ENCODE measurements around the gene UNC93A.

GRCh38 chr6:163965841-163966576, 551.5 kb downstream of the QKI start:
- RRBS, result no CpG with 5 or more reads among the region's 10 CpGs

DNA sequence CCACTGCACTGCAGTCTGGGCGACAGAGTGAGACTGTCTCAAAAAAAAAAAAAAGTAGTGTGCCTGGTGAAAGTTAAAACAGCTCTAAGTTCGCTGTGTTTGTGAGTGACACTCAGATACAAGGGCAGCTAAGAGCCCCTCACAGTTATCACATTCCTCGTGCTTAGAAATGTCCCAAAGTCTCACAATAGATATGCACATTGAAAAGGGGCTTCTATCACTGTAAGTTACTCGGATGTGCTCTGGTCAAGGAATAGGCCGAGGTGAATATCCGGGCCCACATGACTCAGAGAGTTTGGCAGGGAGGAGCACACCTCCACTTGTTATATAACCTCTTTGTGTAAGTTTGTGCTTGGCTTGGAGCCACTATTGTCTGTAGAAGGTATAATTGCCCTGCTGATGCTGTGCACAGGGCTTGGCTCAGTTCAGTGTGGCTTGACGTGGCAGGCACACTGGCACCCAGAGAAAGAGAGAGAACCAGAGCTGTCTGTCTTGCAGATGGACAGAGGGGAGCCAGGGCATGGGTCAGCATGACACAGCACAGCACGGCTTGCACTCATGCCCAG, 482.7 kb downstream of the C6orf118 start:
- RRBS, result no CpG with 5 or more reads among the region's 8 CpGs

- RRBS, result no CpG with 5 or more reads among the region's 2 CpGs
Measured at GRCh38 chr6:165291578-165292041, 17.8 kb downstream of the C6orf118 start.

GRCh38 chr6:165752860-165753125, 89.8 kb upstream of the PDE10A start:
- RRBS, result no CpG with 5 or more reads among the region's 7 CpGs

DNA sequence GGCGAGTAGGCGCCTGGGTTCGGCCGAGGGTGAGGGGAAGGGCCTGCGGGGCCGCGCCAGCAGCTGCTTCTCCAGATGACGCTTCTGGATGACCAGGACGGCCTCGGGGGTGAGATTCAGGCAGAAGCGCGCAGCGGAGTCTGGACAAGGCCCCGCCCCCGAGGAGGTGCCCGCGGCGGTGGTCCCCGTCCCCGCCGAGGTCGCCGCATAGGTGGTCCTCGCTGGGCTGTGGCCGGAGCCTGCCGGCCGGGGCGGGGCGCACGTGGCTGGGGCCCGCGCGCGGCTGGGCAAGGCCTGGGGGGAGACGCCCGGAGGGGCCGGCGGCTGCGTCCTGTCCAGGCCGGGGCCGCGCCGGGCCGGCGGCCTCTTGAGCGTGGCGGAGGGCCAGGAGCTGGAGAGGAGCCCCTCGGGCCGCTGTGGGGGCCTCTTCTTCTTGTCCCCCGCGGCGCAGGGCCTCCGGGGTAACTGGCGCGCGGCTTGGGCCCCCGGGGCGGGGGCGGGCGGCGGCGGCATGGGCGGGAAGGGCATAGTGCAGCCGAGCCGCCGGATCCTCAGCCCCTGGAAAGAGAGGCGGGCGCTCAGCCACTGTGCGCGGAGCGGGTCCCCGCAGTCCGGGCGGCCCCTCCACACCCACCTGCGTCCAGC, 455 bp downstream of the PRR18 start:
- RRBS, result 3% methylated on average over 29 of the region's 75 CpGs

DNA sequence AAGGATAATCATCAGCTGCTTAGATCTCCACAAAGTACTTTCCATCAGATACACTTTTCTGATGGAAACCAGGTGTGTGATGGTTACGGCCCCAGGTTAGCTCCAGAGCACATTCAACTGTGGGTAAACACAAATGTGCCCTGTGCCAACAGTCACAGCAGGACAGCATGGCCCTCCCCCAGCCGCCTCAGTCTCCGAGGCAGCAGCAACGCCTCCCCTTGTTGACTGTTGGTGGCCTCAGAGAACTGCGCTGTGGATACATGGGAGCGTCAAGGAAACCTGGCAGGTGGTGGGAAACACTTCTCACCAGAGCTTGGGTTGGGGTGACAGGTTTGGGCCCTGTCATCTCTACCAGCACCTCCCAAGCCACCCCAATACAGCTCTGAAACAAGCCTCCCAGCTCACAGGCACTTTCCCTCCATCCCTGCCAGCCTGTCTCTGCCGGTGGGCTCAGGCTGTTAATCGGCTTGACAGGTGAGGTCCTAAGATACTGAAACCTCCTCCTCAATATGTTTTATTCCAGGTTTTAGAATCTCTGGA, 1.1 kb upstream of the PRR18 start:
- RRBS, result no CpG with 5 or more reads among the region's 8 CpGs

GRCh38 chr6:166381476-166382535, 934 bp downstream of the MPC1 start:
- RRBS, result 4% methylated on average over 9 of the region's 56 CpGs

DNA sequence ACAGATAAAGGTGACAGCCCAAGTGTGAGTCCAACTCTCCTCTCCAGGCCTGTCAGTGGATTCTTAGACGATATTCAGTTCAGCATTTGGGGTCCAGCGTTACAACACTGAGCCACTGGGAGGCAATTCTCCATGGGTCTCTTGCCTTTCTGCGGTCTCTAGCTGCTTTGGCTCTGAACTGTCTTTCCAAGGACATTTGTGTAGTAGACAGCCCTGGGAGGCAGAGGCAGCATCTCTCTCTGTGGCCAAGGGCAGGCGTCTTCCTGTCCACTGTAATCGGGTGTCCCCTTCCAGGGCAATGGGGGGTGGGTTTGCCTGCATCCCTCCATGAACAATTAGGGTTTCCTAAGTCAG, 24.4 kb upstream of the MPC1 start:
- RRBS, result no CpG with 5 or more reads among the region's 5 CpGs

DNA sequence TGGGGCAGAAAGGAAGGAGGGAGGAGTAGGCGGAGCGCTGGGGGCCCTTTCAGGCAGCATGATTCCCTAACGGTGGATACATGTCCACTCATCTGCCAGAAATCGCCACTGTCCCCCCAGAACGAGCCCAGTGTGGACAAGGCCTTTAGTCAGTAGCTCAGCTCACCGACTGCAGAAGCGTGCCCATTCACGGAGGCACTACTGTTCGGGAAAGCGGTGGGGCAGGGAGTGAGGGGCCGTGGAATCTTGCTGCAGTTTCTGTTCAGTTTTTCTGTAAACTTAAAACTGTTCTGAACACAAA, 87.8 kb upstream of the MPC1 start:
- RRBS, result no CpG with 5 or more reads among the region's 11 CpGs

DNA sequence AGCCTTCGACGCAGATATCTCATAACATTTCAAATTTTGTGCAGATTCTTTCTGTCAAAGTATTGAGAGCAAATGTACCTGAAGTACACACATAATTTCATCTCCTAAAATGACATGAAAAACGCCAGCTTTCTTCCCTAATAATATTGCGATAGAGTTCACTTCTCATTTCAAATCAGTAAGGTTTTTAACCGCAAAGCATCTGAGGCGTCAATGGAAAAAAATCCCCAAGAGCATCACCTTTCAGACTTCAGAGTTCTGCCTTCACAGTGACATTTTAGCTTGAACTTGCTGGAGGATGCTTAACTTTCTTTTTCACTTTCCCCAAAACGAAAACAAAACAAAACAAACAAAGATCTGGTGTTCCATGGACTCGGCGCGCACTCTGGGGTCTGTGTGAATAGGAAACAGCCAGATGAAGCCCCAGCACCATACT, 44.7 kb downstream of the RAMACL start:
- RRBS, result no CpG with 5 or more reads among the region's 10 CpGs

GRCh38 chr6:166612657-166613505, 14.2 kb downstream of the RPS6KA2 start:
- RRBS, result no CpG with 5 or more reads among the region's 15 CpGs

DNA sequence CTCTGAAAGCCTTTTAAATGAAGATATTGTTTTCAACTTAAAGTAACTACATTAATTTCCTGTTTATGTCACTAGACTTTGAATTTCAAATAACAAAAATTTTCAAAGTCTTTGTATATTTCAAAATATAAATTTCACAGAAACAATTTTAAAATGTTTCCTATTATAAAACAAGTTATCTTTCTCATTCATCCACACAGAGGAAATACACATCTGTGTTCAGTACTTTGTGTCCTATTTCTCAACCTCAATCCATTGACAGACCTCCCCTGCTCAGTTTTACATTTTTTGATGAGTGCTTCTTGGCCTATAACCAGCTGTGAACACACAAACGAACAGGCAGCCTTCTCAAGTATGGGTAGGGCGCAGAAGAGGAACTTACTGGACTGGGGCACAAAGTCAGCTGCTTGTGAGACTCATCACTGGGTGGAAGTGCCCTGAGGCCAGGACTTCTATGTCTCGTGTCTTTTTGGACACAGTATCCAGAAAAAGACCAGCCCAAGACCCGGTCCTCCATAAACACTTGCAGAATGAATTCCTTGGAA, 2.8 kb downstream of the RPS6KA2 start:
- RRBS, result no CpG with 5 or more reads among the region's 4 CpGs

GRCh38 chr6:166656733-166657259, 29.7 kb upstream of the RPS6KA2 start:
- RRBS, result no CpG with 5 or more reads among the region's 17 CpGs

DNA sequence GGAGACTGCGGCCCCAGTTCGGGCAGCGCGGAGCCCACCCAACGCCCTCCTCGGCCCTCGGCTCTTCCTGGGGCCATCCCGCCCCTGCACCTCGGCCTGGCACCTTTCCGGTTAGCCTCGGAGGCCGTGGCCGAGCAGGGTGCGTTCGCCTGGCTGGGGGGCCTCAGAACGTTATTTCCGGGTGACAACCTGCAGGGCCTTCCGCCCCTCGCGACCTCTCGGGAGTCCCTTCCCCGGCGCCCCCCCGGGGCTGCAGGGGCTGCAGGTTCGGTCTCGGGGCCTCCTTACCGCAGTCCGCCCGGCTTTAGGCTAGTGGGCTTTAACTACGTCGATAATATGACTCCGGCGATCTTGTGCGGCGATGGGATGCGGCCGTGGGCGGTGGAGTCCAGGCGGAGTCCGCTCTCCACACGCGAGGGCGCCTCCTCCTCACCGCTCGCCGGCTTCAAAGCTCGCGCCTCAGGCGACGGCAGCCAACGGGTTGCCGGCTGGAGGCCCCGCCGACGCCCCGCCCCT, 509 bp upstream of the CEP43 start:
- RRBS, result 2% methylated on average over 37 of the region's 56 CpGs

GRCh38 chr6:167111456-167112169, 11.3 kb upstream of the CCR6 start:
- RRBS, result no CpG with 5 or more reads among the region's 4 CpGs

DNA sequence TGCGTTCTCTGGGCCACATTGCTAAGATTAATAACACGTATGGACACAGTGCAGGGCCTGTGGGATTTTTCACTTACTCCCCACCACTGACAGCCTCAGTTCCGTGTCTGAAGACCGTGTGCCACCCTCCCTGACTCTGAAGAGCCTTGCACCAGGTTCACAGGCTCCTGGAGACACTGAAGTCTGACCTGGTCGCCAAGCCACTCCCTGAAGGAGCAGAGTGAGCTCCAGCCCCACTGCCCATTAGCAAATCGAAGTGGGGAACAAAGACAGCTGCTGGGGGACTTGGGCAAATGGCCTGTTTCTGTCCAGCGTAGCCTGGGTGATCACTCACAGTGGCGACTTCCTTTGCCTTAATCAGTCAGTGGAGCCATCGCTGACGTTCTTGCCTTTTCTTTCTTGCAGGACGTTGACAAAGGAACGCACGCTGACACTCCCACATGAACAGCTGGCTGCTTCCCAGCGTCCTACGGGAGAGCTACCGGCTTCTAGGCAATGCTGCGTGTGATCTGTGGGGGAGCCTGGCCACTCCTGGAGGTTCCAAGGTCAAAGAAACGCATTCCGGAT, 24.8 kb upstream of the UNC93A start:
- RRBS, result no CpG with 5 or more reads among the region's 19 CpGs

DNA sequence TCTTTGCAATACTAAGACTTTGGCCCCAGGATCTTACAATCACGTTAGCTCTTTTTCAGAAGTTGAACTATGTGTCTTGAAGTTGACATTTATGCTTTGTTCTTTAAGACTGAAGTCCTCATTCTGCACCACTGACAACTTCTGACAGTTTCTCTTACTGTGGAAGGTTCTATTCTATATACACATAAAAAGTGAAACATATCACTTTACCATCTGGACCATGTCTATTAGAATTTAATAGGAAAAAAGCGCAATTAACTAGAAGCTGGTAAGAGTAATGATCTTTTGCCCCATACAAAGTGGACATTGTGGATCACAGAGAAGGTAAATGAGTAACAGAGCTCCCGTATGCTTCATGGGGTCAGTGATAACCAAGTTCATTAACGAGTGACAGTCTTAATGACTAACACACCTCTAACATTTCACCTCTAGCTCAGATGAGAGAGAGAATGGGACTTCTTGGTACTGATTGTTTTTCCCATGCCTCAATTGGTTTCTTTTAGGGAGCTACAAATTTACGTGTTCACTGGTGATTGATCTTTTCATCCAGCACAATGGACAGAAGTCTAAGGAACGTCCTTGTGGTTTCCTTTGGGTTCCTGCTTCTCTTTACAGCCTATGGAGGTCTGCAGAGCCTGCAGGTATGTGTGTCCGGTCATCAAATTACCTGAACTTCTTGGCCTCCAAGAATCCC, at the start of gene UNC93A:
TSS of gene UNC93A (plus strand) at position 380 of the 694 bp plus-strand sequence.
- RRBS, result no CpG with 5 or more reads among the region's 7 CpGs

- RRBS, result no CpG with 5 or more reads among the region's 3 CpGs
Measured at GRCh38 chr6:167310225-167310495, 14.7 kb upstream of the TTLL2 start.

DNA sequence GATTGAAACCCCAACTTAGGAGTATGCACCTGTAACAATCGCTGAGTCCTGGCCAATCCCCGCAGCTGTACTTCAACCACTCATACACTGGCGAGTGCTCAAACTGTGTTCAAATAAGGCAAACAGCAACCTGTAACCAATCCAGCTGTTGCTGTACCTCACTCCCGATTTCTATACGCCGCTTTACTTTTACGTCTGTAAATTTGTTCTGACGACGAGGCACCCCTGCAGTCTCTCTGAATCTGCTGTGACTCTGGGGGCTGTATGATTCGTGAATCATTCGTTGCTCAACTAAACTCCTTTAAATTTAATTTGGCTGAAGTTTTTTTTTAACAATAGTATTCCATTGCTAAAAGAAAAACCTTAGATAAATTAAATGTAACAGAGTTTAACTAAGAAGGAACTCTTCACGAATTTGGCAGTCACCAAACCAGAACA, 6.8 kb downstream of the TTLL2 start:
- RRBS, result no CpG with 5 or more reads among the region's 12 CpGs

DNA sequence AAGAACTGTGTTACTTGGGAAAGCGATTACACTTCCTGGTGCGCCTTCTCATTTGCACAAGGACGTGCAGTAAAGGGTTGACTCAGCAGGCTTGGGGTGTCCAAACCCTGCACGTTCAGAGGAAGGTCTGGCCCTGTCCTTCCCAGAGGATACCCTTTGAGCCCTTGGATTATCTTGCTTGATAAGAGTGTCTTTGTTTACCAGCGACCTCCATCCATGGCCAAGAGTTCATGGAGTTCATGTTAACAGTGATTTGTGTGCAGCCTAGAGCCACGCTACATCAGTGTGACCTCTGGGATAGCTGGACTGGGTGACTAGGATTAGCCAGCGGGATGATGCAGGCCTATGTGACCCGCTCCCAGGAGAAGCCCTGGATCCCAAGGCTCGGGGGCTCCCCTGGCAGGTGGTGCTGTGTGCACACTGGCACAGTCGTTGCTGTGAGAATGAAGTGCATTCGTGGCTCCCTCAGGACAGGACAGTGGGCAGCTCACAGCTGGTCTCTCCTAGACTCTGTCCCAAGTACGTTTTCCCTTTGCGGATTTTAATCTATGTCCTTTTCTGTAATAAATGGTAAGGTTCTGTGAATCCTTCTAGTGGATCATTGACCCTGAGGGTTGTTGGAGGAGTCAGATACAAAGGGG, 73.5 kb downstream of the TTLL2 start:
- RRBS, result no CpG with 5 or more reads among the region's 13 CpGs

Data from epithelial cell of esophagus (primary cell).